OCI-LY7 (cell line): ENCODE measurements around the gene RHOJ.

DNA sequence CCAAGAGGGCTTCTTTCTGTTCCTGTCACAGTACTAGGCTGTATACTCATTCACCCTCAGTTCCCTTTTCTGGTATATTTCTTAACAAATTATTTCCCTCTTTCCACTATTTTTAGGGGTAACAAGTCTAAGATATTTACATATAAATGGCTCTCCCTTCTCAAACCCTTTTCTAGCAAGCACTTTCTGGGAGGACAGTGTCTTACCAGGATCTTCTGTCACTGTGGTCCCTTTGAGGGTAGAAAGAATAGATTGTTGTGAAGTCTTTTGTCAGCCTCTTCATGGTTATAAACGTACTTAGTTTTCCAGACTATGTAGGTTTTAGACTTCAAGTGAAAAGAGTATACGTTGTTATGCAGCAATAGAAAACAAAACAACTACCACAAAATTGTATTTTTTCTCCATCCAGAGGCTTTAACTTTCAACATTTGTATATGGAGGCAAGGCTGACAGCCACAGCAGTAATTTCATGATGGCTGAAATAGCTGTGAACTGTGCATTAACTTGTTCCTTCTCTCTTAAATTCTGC is 23.7 kb downstream of the PRKCH start:
- PRO-cap: no peak
- RAMPAGE, long total RNA: no peak

DNA sequence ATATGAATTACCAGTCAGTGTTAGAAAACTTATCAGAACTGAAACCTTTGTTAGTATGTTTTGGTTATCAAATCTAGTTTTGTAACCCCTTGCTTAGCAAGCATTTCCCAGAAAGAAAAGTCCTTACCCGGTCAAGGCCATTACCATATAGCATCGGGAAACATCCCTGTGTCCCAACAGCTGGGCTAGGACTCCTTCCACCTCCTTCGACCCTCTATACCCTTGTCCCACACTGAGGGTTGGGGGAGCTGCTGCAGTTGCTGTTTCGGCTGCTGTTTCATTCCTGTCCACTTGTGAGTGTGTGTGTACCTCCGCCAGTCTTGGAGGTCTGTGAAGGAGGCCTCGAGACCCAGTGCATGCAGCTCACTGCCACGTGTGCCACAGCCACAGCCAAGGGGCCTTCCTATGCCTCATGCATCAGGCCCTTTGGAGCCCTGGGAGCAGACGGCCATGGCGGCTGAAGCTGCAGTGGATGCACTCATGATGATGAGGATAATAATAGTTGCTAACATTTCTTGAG is 156.3 kb downstream of the PRKCH start:
- PRO-cap: bidirectional peak, plus-strand start at position 420 of the sequence, minus-strand start at position 215 of the sequence
- RAMPAGE, long total RNA: no peak

DNA sequence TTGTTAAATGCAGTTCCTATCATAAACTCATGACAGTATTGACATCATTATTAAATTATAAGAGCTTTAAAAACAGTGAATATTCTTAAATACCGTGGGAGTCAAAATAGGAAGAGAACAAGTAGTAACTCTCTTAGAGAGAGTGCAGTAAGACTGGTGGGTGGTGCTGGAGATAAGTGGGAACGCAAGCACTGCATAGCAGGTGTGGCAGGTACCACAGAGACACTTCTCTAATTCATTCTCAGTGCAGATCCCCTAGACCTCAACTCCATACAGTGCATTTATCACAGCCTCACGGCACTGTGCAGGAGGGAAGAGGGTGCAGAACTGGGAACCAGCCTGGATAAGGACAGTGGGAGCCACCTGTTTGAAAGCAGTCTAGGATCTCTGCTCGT is 165.6 kb downstream of the PRKCH start:
- PRO-cap: no peak
- RAMPAGE, long total RNA: no peak

- PRO-cap: no peak
- RAMPAGE, long total RNA: no peak
These were observed 169.7 kb downstream of the PRKCH start for GRCh38 chr14:61491111-61491430.

GRCh38 chr14:61504929-61505304 is 183.5 kb downstream of the PRKCH start:
- PRO-cap: no peak
- RAMPAGE, long total RNA: no peak

DNA sequence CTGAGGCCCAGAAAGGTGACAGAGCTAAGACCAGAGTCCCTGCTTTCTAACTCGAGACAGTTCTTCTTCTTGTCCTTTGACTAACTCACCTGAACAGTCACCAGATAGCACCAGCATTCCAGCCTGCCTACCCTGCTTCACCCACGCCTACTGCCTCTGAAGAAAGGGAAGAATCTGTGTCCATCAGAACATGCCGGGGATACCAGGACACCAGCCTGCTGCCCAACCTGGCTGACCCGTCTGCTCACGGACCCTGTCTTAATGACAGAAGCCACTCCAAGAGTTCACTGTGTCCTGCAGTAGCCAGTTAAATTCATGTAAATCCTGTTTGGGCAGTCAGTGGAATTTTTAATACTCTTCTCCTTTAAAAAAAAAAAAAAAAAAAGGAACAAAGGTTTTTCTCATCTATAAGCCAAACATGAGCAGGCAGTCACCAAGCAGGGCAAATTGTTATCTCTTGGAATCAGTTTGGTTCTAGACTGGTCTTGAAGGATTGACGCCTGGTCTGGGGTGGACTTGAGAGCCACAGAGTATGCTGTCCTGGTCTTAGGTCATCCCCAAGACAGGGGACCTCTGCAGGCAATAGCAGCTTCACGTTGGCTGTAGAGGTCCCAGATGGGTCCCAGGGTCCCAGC is 181.2 kb upstream of the HIF1A start:
- PRO-cap: no peak
- RAMPAGE, long total RNA: no peak

DNA sequence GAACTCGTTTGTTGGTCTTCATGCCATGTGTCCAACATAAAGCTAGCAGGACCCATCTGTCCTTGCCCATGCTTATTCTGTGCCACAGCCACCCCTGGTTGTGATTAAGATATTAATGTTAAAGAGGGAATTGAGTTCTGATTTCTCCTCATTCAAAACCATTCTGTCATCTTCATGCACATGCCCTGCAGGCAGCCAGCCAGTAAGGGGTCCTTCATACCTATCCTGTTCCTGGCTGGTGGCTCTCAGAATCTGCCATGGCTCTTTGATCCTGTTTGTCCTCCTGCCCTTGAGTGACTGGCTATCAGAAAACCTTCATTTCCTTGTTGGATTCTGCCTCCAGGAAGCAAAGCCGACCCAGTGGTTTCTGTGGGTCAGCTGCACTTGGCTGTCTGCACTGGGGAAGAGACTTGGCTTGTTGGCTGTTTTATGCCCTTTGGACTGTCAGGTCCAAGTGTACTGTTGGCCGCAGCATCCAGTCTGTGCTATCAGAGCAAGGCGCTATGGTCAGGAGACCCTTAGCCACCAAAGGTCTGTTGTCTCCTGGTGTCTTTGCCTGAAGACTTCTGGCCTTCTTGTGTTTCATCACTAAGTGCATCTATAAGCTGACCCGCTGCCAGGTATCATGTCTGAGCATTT is 177.5 kb upstream of the HIF1A start:
- PRO-cap: no peak
- RAMPAGE, long total RNA: no peak

DNA sequence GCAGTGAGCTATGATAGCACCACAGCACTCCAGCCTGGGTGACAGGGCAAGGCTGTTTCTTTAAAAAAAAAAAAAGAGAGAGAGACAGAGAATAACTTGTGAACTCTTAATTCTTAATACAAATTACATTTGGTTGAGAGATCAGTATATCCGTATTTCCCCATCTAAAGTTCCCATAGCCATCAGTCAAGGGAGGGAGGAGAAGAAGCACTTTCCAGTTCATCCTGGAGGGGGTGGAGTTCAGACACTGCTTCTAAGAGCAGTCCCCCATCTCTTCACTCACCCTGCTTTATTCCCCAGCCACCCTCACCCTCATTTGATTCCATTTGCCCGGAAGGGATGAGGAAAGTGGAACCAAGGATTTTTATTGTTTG is 134.3 kb upstream of the HIF1A start:
- PRO-cap: no peak
- RAMPAGE, long total RNA: no peak

DNA sequence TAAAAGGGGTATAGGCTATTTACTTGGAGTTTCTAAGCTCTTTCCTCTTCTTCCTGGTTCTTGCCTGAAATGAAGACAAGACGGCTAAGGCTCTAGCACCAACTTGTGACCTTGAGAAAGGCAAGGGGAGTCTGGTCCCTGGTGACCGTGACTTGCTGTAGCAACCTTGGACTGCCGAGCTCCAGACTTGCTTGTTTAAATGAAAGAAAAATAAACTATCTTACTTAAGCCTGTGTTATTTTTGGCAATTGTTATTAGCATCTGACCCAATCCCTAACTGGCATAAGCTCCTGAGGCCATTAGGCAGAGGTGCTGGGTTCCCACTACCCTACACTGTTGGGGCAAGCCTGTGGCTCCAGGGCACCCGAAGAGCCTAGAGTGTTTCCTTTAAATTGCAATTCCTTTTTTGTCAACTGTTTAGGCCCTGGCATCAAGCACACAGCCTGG is 106.9 kb upstream of the HIF1A start:
- PRO-cap: no peak
- RAMPAGE, long total RNA: no peak

DNA sequence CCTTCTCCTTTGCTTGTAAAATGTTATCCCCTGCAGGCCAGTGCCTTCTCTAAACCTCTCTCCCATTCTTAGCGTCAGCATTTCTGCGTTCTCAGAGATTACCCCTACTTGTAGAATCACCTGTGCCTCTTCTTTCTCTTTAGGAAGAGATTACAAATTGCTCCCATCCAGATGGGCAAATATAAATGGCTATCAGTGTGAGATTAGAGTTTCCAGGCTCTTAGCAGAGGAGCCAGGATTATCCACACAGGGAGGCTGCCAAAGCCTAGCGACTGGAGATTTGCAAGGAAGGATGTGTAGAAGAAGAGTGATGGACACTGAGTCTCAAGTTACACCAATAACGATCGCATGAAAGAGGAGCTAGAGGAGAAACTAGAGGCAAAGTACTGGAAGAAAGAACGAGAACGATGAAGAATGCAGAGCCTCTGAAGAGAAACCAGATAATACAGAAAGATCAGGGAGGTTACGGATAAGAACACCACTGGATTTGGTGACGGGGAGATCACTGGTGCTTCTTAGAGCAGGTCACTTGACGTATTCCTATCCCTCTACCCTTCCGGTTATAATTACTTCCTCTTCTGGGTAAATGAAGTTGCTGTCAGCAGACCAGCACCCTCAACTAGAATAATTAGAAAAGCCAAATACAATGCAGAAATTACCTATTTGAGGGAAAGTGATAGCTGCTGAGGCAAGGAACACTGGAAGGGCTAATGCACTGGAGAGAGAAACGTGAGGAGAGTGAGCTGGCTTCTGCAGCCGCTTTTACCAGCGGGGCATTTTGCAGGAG is 93.3 kb upstream of the HIF1A start:
- PRO-cap: no peak
- RAMPAGE, long total RNA: no peak

DNA sequence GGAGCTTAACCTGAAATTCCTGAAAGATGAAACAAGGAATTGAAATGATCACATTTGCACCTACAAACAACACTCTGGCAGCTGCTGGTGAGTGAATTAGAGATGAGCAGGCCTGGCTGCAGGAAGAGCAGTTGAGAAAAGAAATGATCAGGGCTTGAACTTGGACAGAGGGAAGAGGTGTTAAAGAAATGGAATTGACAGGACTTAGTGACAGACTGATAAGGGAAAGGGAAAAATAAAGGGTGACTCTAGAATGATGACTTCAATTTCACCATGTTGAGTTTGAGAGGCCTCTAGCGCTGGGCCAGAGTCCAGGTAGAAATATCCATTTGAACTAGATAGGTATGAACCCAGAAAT is 26.1 kb upstream of the HIF1A start:
- PRO-cap: no peak
- RAMPAGE, long total RNA: no peak

DNA sequence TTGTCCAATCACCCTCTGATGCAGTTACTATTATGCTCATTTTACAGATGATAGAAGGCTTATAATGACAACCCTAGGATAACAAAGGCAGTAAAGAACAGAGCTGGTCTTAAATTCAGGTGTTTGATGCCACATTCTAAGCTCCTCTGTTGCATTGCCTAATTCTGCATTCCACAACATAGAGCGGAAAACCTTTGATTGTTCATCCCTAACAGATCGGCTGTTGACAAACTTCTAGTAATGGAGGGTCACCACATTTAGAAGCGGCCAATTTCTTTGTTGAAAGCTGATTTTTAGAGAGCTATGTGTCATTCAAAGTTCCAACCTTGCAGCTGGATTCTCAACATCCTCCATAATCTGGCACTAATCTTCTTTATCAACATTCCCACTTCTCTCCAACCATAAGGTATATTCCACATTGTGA is 371.1 kb downstream of the SYT16 start:
- PRO-cap: no peak
- RAMPAGE, long total RNA: no peak

DNA sequence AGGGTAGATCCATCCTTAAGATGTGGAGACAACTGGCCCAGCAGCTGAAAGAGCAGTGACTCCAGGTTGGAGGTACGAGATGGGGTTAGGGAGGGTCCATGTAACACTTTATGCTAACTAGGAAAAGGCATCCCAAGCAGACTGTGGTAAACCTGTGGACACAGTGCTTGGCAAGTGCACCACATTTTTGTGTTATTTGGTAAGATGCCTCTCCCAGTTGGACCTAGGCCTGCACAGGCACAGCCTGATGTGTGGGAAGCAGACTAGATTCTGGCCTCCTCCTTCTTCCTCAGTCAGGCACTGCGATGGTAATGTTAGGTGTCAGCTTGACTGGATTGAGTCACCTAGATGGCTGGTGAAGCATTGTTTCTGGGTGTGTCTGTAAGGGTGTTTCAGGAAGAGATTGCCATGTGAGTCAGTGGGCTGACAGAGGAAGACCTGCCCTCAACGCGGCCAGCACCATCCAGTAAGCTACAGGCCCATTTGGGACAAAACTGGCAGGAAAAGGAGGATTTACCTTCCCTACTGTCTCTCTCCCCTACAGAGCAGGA is 25.3 kb upstream of the RHOJ start:
- PRO-cap: no peak
- RAMPAGE, long total RNA: no peak

- PRO-cap: no peak
- RAMPAGE, long total RNA: no peak
These were observed at the start of gene RHOJ for GRCh38 chr14:63203836-63205049. Gene RHOJ, plus strand, starts transcription at chr14:63204443.

DNA sequence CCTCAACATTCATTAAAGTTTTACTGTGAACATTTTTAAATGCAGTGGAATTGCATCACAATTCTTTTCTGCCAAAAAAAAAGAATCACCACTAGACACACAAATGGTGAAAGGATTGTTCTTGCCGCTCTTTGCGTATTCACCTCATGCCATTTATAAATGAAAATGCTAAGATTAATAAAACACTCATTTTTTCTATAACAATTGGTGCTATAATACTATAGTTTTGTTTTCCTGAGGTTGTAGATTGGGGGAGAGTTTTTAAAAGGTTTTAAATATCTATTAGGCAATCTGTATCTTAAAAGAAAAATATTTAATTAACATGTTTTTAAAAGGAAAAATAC is 1.1 kb downstream of the RHOJ start:
- PRO-cap: no peak
- RAMPAGE, long total RNA: no peak

DNA sequence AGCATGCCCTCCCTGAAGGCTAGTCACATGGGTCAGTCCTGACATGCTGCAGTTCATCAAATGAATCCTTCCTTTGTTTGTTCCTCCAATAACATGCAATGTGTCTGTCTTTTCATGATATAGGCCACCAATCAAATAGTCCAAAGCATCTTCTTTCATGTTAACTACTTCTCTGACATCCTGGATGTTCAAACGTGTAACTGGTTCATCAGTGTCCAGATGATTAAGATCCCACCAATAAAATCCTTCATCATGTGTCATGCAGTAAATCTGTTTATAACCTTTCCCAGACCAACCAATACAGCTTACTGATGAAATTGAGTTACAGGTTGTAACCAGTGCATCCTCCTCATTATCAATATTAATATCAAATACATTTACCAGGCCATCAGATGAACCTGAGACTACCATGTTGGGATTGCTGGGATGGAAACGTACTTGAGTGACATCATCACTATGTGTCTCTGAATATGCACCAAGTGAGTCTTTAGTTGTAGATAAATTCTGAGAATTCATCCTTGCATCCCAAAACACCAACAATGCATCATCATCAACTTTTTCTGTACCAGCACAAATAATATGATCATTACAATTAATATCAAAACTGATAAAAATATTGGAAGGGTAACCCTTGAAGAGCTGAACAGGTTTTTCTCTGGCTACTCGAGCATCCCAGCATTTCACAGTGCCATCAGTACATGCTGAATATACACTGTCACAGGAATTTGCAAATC is 42.5 kb downstream of the WDR89 start:
- PRO-cap: no peak
- RAMPAGE, long total RNA: no peak

DNA sequence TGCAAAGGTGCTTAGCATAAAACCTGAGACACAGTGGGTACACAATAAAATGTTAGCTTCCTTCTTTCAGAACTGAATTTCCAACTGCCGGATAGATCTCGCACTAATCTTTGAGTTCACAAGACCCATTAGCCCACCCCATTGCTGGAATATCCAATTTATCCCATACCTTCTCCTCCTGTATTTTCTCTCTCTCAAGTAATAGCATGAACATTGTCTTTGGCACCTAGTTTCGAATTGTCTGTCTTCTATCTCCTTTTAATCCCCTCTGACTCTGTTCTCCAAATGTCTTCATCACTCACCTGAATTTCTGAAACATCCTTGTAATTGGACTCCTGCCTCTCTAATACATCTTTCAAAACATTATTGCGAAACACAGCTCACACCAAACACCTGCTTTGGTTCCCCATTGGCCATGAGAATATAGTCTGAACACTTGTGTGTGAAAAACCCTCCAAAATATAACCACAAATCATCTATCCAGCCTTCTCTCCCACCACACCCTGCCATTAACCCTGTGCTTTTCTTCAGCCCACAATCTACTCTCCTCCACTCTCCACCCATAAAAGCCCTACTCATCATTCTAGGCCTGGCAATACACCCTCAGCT is 17.0 kb downstream of the SYNE2 start:
- PRO-cap: bidirectional peak, plus-strand start at position 409 of the sequence, minus-strand start at position 270 of the sequence
- RAMPAGE, long total RNA: no peak

- PRO-cap: no peak
- RAMPAGE, long total RNA: no peak
These were observed 171.2 kb downstream of the SYNE2 start for GRCh38 chr14:64024010-64024480.

DNA sequence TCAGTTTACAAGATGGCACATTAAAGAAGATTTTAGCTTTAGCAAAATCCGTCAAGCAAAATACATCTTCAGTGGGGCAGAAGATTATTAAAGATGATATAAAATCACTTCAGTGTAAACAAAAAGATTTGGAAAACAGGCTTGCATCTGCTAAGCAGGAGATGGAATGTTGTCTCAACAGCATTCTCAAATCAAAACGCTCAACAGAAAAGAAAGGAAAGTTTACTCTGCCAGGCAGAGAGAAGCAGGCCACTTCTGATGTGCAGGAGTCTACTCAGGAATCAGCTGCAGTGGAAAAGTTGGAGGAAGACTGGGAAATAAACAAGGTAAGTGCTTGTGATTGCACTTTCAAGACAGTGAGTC is 178.2 kb downstream of the SYNE2 start:
- PRO-cap: no peak
- RAMPAGE, long total RNA: no peak

DNA sequence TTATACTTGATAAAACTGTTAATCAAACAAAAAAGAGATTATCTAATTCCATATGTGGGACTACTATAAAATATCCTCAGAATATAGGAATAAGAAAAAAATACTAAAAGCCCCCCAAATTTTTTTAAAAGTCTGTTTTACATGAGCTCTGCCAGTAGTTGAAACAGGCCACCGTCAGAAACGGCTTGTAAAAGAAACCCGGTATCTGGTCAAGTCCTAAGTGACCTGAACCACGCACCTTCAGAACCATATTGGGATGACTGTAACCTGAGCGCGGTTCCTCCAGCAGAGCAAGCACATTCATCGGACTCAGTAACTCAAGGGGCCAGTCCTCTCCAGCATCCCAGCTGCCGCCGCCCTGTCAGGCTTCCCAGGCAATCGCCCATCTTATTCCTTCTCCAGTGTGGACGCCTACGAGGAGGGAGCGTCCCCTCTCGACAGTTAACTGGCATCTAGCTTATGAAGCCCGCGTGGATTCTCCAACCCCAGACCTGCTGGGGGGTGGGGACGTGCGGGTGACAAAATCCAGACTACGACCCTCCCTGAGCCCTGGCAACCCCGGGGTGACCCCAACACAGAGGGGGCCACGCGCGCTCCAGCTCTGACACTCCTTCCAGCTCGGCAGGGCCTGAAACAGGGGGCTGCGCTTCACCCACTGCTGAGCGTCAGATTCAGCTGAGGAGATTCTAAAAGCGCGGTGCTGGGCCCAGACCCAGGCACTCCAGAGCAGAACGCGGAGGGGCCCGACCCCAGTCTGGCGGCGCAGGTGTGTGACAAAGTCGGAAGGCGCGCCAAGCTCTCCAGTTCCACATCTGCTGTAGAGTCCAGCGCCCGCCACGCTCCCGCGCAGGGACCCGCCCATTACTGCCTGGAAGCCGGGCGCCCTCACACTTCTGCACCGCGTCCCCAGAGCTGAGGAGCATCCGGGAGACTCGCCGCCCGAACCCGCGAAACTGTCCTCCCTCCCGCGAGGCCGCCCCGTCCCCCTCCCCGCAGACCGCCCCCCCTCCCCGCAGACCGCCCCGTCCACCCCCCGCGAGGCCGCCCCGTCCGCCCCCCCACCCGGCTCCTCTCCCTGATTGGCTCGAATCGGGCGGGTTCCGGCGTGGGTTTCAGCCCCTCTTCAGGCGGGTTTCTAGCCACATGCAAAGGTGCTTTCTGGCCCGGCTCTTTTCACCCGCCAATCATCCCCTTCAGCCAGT is 43.9 kb upstream of the ESR2 start:
- PRO-cap: bidirectional peak, plus-strand start at position 803 of the sequence, minus-strand start at position 756 of the sequence; bidirectional peak, plus-strand start at position 890 of the sequence, minus-strand start at position 955 of the sequence; bidirectional peak, plus-strand start outside the sequence, minus-strand start at position 1,137 of the sequence
- RAMPAGE, long total RNA: no peak